Esophagus squamous epithelium (tissue), 4 donors: ENCODE results near the gene NBPF9.

DNA sequence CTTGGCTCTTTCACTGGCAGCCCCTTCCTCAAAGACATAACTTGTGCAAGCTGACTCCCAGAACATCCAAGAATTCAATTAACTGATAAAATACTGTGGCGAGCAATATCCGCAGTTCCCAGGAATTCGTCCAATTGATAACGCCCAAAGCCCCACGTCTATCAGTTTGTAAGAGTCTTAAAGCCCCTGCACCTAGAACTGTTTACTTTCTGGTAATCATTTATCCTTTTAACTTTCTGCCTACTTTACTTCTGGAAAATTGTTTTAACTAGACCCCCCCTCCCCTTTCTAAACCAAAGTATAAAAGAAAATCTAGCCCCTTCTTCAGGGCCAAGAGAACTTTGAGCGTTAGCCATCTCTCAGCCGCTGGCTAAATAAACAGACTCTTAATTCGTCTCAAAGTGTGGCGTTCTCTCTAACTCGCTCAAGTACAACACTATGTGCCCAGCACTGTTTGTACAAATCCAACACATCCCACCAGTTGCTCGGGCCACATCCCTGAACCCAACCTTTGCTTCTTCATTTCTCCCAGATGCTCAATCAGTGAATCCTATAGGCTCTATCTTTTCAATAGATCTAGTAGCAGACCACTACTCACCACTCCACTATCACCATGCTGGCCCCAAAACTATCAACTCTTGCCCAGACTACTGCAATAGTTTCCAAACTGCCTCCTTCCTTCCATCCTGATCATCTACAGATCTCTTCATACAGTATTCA, 3.4 kb upstream of the CHD1L start:
- PRO-cap, result no peak
- RAMPAGE, long total RNA, 4 experiments, result no peak in any of the 4 experiments

GRCh38 chr1:147243702-147244236, 1.3 kb downstream of the CHD1L start:
- PRO-cap, result unidirectional peak, minus-strand start at chr1:147244003
- RAMPAGE, long total RNA, 4 experiments, result no peak in any of the 4 experiments

GRCh38 chr1:147327560-147327892, 85.0 kb downstream of the CHD1L start:
- PRO-cap, result no peak
- RAMPAGE, long total RNA, 4 experiments, result no peak in any of the 4 experiments

GRCh38 chr1:147509988-147510413, 31.3 kb upstream of the BCL9 start:
- PRO-cap, result no peak
- RAMPAGE, long total RNA, 4 experiments, result no peak in any of the 4 experiments

DNA sequence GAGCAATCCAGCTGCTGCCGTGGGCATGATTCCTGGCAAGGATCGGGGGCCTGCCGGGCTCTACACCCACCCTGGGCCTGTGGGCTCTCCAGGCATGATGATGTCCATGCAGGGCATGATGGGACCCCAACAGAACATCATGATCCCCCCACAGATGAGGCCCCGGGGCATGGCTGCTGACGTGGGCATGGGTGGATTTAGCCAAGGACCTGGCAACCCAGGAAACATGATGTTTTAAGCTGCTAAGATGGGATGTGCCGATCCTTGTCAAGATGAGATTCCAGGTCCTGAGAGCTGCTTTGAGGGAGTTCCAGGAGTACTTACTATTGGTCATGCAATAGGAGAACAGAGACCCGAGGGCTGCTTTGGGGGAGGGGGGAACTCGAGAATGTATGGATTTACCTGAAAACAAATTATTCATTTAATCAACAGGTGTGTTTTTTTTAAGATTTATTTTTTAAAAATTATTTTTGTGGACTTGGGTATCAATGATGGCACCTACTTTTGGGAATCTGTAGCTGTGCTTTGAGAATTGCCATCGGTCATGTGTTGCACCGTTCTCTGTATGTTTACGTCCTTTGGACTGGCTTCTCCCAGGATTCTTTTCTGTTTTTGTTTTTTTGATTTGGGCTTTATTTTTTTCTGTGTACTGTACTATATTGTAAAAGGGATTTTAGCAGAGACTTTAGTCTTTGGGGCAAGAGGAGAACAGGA, 45.4 kb downstream of the ACP6 start:
- PRO-cap, result no peak
- RAMPAGE, long total RNA, 4 experiments, result no peak in any of the 4 experiments

DNA sequence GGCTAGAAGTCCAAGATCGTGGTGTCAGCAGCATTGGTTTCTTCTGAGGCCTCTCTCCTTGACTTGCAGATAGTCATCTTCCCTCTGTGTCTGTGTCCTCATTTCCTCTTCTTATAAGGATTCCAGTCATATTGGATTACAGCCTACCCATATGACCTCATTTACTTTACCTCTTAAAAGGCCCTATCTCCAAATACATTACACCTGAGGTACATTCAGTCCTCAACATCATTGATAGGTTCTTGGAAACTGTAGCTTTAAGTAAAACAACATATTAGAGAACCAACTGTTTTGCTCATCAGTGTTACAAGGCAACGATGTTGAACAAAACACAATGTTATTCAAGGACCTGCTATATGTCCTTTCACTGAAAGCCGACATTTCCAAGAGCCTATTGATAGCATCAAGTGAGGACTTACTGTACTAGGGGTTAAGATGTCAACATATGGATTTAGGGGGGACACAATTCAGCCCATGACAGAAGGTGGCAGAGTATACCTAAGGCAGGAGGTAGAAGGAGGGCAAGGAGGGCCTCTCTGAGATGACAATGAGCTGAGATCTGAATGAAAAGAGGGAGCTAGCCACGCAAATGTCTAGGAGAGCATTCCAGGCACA, 27.3 kb downstream of the ACP6 start:
- PRO-cap, result no peak
- RAMPAGE, long total RNA, 4 experiments, result no peak in any of the 4 experiments

DNA sequence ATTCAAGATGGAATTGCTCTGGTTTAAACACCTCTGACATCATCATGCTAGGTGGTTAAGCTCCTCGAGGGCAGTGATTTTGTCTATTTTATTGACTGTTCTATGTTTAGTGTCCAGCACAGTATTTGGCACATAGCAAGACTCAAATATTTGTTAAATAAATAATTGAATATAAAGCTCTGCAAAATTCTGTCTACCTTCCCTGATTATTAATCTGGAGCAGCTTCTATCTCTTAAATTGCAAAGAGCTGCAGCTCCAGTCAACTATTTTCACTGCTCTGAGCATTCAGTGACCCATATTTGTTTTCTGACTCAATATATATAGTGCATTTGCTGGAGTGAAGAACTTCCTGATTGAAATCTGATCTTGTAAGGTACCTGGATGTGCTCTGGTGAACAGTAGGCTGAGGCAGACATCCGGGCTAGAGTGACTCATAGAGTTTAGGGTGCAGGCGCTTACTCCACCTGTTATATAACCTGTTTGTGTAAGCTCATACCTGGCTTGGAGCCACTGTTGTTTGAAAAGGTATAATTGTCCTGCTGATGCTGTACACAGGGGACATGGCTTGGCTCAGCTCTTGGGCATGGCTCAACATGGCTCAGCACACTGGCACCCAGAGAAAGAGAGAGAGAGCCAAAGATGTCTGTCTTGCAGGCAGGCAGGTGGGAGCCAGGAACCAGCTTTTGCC, 43.5 kb downstream of the GJA5 start:
- PRO-cap, result bidirectional peak, plus-strand start at position 559 of the sequence, minus-strand start at position 294 of the sequence
- RAMPAGE, long total RNA, 4 experiments, result no peak in any of the 4 experiments

DNA sequence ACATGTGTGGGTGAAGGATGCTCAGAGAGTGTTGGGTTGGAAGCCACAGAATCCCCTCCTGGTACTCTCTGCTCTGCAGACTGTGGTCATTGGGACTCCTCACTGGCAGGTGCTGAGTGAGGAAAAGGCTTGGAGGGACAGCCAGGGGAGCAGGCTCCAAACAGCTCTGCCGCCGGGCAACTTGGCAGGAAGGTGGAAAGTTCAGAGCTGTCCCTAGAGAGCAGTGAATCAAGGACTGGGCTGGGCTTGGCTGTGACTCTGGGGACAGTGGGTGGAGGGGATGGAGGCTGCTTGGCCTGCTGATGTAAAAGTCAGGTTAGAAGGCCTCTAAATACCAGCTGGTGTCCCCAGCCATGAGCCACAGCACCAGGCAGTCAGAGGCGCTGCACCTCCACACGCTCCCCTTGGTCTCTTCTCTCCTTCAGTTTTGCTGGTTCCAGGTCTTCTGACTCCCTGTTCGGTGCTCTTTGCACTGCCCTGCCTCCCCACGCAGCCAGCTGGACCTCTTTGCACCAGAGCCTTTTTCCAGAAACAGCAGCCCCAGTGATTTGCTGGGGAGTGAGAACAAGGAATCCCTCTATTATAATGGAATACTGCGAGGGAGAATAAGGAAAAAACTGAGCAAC, 11.4 kb upstream of the GJA5 start:
- PRO-cap, result no peak
- RAMPAGE, long total RNA, 4 experiments, result no peak in any of the 4 experiments

DNA sequence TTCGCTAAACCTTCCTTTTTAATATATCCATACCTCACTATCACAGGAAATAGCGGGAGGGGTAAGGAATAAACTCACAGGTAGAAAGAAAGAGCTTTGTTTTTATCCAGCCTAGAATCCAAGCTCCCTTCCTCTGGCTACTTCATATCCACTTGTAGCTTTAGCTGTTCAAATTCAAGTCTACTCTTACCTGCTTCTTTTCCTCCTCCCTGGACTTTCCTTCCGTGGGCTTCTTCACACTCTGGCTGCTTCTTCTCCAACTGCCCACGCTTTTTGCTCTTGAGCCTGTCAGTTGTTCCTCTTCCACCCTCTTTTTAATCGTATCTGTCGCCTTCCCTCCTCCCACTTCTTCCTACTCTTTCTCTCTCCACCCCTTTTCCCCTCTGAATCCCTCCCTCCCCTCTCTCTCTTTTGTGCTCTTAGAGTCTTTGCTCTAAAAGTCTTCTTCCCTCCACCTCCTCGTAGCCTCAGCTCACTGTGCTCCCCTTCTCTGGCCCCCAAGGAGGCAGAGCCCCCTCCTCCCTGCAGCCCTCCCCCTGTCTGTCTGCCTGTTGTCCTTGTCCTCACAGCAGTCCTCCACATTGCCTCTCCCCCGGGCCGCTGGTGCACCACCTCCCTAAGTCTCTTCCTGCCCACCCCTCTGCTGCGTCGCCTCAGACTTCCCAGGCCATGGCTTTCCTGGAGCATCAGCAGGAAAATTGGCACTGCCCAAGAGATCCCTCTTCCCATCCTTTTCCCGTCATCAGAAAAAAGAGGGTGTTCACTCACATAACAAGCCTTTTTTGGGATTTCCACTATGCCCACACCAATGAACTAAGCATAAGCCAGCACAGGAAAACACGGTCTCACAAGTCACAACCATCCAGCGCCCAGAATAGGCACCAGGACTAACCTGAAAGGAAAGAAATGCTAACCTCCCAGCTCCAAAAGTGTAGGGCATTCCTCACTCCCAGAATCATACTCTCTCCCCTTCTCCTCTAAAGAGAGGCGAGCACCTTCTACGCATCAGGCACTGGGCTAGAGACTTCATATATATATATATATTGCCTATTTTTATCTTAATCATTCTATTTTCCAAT, 13.0 kb upstream of the GJA5 start:
- PRO-cap, result no peak
- RAMPAGE, long total RNA, 4 experiments, result no peak in any of the 4 experiments

DNA sequence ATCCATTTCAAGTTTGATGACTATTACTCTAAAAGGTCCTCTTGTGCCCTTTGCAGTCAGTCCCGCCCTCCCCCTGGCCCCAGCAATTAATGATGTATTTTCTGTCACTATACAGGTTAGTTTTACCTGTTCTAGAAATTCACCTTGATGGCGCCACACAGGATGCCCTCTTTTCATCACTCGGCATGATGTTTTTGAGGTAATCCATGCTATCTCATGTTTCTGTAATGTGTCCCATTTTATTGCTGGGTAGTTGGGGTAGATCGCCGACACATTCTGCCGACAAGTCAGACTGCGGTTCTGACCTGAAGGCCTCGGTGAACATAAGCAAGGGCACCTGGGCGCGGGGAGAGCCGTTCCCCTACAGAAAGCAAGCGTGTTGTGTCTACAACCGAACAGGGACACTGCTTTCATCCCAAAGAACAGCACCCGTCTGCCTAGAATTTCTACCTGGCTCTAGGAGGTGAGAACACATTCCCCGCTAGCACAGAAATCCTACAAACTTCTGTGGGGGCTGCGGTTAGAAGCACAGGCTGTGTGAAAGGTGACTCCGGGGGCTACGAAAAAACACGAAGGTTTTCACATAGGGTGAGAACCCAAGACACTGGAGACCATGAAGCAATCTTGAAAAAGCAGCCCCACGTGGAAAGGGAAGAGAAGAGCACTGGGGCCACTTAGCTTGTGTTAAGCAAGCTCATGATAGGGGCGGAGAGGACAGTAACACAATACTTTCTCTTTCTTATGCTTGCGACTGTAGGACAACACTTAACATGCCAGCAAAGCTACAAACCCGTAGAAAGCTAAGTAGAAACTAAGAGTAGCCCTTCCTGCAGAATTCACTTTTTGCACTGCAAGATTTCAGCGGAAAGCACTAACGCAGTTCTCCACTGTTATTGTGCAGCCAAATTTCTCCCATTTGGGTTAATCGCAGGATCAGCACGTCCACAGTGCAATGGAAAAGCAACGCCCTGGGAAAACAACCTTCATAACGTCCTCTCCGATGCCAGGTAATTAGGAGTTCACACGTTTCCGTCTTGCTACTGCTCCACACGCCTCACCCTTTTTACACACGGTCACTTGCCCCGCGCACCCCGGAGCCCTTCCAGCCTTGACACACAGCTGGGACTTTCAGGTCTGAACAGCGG, 149.0 kb downstream of the PPIAL4G start:
- PRO-cap, result bidirectional peak, plus-strand start outside the sequence, minus-strand start at position 1,013 of the sequence
- RAMPAGE, long total RNA, 4 experiments, result no peak in any of the 4 experiments

GRCh38 chr1:148458917-148459623, 24.0 kb downstream of the PPIAL4G start:
- PRO-cap, result unidirectional peak, plus-strand start at chr1:148459014; bidirectional peak, plus-strand start at chr1:148459537, minus-strand start at chr1:148459482
- RAMPAGE, long total RNA, 4 experiments, result start-site peak on the plus strand in 4 of 4 experiments, at chr1:148458924-148459001 at its widest, 7 to 47 reads per replicate

DNA sequence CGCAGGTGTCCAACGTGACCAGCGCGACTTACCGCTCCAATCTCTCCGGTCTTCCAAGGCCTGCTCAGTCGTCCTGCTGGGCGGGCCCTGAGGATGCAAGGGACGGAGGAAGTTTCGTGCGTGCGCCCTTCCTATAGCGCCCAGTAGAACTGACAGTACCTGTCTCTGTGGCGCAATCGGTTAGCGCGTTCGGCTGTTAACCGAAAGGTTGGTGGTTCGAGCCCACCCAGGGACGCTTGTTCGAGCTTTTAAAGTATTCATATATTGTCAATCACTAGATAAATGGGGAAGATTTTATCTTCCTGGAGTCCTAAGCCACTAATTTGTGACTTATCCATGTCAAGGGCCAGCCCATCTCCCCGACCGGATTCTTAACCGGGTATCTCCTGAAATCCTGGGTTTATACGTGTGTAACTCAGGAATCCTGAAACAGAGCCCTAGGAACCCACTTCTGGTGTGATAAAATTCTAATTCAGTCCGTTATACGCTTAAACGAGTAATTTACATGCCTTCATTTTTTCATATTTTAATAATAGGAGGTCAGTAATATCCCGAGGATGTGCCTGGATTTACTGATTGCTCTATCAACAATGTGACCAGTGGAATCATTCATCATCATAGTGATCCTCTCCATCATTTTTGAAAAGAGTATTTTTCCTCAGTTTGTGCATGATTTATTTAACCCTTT, 46.1 kb upstream of the PPIAL4G start:
- PRO-cap, result unidirectional peak, minus-strand start at position 89 of the sequence
- RAMPAGE, long total RNA, 4 experiments, result start-site peak on the minus strand in 1 of 4 experiments, centred at position 120 of the sequence, 5 reads per replicate

DNA sequence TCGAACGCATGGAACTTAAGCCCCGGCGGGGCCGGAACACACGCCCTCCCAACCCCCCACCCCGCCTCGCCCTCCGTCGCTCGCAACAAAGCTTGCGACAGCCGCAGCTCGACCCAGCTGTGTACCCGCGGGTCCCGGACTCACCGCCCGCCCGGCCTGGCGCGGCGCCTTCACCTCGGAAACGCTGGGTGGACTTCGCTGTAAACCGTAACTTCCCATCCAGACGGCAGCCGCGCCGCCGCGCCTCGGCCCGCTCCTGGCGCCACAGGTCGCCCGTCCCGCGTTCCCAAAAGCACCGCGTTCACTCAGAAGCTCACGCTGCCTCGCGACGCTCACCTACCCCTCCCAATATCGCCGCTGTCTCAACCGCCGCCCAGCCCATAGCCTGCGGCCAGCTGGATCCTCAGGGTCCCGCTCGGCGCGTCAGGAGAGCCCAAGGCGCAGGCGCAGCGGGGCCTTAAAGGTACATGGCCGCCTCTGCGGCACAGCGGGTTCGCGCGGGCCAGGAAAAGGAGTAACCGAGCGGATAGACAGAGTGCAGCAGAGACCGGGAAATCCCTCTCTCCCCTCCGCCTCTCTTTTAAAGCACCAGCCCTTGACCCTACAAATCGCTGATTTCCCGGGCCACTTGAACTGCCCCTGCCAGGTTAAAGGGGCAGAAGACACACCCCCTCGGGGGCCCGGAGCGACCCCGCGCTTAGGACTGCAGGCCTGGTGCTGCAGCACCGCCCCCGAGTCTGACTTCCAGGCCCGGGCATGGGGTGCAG, at the start of gene NBPF9:
NBPF9 (minus strand) TSS at position 425 of the 767 bp plus-strand sequence.
- PRO-cap, result unidirectional peak, minus-strand start at position 353 of the sequence; unidirectional peak, minus-strand start at position 425 of the sequence
- RAMPAGE, long total RNA, 4 experiments, result start-site peak on the minus strand in 2 of 4 experiments, centred at positions 419 to 503 of the sequence, 20 to 24 reads per replicate

DNA sequence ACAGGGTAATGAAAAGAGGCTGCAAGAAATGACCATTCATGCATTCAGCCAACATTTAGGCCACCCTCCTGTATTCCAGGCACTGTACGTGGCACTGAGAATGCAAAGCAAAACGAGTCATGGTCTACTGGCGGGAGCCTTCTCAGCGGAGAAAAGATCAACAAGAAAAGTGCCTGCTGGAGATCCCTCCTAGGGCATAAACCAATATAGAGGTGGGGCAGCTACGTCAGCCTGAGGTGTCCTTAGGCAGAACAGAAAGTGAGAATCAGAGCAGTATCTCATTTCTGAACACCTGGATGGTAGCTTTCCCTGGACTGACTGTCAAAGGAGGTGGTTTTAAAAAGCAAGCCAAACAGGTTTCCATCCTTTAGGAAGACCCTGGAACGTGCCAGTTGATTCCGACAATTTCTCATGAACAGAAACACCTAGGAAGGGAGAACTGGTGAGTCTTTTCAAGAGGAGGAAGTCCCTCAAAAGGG, 71.4 kb upstream of the NBPF9 start:
- PRO-cap, result no peak
- RAMPAGE, long total RNA, 4 experiments, result no peak in any of the 4 experiments

- PRO-cap, result no peak
- RAMPAGE, long total RNA, 4 experiments, result no peak in any of the 4 experiments
Measured at GRCh38 chr1:149472228-149472986, 2.4 kb upstream of the NBPF19 start.

DNA sequence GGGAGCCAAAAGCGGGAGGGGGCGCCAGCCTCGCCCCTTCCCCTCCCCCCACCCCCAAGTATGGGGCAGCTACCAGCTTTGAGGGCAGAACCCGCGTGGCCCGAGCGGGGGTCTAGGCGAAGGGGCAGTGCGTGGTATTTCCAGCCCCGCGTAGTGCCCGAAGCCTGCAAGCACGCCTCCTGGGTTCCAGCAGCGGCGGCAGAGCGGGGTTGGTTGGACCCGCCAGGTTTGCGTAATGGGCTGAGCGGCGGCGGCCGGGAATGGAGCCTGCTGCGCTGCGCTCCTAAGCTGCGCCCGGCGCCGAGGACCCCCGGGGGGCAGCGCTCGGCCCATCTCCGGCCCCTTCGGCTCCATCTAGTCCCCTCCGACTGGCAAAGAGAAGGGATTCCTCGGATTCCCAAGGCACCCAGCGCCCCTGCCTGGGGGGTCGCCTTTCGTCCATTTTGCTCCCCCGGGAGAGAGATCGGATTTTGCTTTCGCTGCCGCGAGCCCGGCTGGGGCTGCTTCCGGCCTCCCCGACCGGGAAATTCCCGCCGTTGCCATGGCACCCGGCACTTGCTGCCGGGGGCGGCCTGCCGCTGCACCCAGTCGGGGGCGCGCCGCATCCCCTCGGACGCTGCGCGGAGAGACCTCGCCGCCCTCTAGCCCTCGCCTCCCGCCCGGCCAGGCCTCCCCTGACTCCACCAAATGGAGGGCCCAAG, 24.2 kb downstream of the PPIAL4C start:
- PRO-cap, result no peak
- RAMPAGE, long total RNA, 4 experiments, result start-site peak on the minus strand in 1 of 4 experiments, centred at position 499 of the sequence, 8 reads per replicate

GRCh38 chr1:149692742-149692963, 89.8 kb upstream of the FCGR1A start:
- PRO-cap, result unidirectional peak, minus-strand start at chr1:149692871
- RAMPAGE, long total RNA, 4 experiments, result no peak in any of the 4 experiments

- PRO-cap, result no peak
- RAMPAGE, long total RNA, 4 experiments, result no peak in any of the 4 experiments
Measured at GRCh38 chr1:149712352-149712997, 70.0 kb upstream of the FCGR1A start.

- PRO-cap, result no peak
- RAMPAGE, long total RNA, 4 experiments, result no peak in any of the 4 experiments
Measured at GRCh38 chr1:149740237-149740622, 42.3 kb upstream of the FCGR1A start.

DNA sequence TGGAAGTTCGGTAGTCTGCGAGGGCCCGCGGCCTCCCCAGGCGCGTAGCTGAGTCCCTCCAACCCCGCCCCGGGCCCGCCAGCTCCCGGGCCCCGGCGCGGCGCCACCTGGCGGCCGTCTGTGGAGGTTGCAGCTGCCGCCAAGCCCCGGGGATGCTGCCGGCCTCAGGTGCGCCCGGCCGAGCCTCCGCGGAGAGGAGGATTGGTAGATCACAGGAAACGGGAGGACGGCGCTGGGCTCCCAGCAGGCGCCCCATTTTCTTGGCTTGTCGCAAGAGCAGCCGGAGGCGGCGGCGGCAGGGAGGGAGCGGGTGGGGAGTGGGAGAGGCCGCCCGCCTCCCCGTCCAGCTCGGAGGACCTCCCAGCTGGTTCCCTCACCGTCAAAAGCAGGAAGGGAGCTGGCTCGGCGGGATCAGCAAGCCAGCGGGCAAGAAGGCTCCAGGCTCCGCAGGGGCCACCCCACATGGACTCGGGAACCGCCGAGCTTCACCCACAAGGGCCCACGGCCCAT, 10.5 kb downstream of the FCGR1A start:
- PRO-cap, result bidirectional peak, plus-strand start at position 191 of the sequence, minus-strand start at position 94 of the sequence
- RAMPAGE, long total RNA, 4 experiments, result no peak in any of the 4 experiments